ENCODE data around the gene ALB.

- PRO-cap, result no peak
These were observed 49.2 kb downstream of the SLC4A4 start for GRCh38 chr4:71236267-71236712.

DNA sequence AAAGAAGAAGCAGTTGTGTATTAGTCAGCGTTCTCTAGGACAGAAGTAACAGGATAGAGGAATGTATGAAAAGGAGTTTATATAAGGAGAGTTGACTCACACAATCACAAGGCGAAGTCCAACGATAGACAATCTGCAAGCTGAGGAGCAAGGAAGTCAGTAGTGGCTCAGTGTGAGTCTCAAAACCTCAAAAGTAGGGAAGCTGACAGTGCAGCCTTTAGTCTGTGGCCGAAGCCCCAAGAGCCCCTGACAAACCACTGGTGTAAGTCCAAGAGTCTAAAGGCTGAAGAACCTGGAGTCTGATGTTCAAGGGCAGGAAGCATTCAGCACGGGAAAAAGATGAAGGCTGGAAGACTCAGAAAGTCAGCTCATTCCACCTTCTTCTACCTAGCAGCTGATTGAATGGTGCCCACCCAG lies 181.2 kb downstream of the GC start:
- PRO-cap, result no peak

- PRO-cap, result no peak
These were observed 144.7 kb downstream of the COX18 start for GRCh38 chr4:72924760-72925231.

- PRO-cap, result no peak
These were observed 32.9 kb upstream of the COX18 start for GRCh38 chr4:73102260-73102898.

GRCh38 chr4:73113465-73114081 lies 44.1 kb upstream of the COX18 start:
- PRO-cap, result no peak

DNA sequence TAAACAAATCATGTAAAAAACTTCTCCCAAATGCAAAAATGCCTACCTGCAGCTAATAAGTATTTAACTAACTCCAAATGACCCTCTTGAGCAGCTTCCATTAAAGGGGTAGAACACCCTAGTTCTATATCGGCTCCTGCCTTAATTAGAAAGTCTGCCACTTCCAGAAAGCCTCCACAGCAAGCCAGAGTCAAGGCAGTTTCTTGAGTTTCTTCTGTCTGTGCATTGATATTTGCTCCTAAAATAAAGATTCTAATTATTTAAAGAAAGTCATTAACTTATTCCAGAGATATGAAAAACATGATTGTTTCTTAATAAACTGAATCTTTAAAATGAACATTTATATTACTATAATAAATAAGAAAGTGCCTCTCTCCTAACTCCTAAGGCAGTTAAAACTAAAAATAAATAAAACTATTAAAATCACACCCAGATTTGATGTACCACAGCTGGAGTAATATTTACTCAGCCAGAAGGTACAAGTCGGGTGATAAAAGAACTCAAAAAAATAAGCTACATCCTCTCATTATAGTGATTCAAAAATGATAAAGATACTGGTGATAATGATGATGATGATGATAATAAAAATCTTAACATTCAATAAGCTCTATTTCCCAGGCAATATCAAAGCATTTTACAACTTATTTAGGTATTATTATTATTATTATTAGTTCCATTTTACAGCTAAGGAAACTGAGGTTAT lies 77.8 kb upstream of the COX18 start:
- PRO-cap, result no peak

GRCh38 chr4:73230698-73231503 lies 27.7 kb downstream of the ANKRD17 start:
- PRO-cap, result no peak

- PRO-cap, result no peak
These were observed 62.6 kb upstream of the ALB start for GRCh38 chr4:73341435-73342005.

GRCh38 chr4:73404178-73404614 lies at the start of gene ALB:
Gene ALB, plus strand, starts transcription at chr4:73404287.
- PRO-cap, result no peak

DNA sequence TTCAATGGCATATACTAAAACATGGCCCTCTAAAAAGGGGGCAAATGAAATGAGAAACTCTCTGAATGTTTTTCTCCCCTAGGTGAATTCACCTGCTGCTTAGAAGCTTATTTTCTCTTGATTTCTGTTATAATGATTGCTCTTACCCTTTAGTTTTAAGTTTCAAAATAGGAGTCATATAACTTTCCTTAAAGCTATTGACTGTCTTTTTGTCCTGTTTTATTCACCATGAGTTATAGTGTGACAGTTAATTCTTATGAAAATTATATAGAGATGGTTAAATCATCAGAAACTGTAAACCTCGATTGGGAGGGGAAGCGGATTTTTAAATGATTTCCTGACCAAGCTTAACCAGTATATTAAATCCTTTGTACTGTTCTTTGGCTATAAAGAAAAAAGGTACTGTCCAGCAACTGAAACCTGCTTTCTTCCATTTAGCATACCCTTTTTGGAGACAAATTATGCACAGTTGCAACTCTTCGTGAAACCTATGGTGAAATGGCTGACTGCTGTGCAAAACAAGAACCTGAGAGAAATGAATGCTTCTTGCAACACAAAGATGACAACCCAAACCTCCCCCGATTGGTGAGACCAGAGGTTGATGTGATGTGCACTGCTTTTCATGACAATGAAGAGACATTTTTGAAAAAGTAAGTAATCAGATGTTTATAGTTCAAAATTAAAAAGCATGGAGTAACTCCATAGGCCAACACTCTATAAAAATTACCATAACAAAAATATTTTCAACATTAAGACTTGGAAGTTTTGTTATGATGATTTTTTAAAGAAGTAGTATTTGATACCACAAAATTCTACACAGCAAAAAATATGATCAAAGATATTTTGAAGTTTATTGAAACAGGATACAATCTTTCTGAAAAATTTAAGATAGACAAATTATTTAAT lies 4.3 kb downstream of the ALB start:
- PRO-cap, result no peak

GRCh38 chr4:73606179-73606906 lies 13.9 kb downstream of the RASSF6 start:
- PRO-cap, result no peak

- PRO-cap, result no peak
These were observed 11.1 kb downstream of the RASSF6 start for GRCh38 chr4:73609126-73609602.

GRCh38 chr4:73859832-73860118 lies 6.7 kb downstream of the PF4V1 start:
- PRO-cap, result no peak

DNA sequence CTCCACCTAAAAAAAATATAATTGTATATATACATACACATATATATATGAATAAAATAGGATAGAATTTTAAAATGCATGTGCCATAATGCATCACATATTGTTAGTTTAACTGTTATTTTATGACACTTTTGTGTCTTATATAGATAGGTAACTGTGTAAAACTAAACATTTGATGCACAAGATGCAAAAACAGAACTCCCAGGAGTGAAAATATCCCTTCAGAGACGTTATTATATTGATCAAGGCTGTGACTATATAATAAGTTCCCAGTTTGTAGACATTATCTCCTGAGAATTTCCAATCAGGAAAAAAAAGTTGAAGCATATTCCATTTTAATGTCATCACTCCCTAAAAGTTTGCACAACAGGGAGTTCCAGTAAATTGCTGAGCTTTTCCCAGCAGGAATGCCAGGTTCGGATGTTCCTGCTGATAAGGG lies 4.9 kb upstream of the CXCL2 start:
- PRO-cap, result no peak

- PRO-cap, result no peak
These were observed 23.7 kb upstream of the MTHFD2L start for GRCh38 chr4:74134260-74134627.

GRCh38 chr4:74332386-74332808 lies 24.1 kb downstream of the EPGN start:
- PRO-cap, result no peak

- PRO-cap, result no peak
These were observed 86.8 kb downstream of the AREG start for GRCh38 chr4:74531640-74532252.

GRCh38 chr4:74539592-74539791 lies 94.6 kb downstream of the AREG start:
- PRO-cap, result no peak

GRCh38 chr4:75249841-75250275 lies 264.3 kb downstream of the RCHY1 start:
- PRO-cap, result no peak

GRCh38 chr4:75848054-75848590 lies 54.1 kb downstream of the PPEF2 start:
- PRO-cap, result no peak

All from tibial artery (tissue), 1 donor.